Heart left ventricle (tissue), 7 donors: ENCODE measurements around the genes FUBP3 and PRDM12.

DNA sequence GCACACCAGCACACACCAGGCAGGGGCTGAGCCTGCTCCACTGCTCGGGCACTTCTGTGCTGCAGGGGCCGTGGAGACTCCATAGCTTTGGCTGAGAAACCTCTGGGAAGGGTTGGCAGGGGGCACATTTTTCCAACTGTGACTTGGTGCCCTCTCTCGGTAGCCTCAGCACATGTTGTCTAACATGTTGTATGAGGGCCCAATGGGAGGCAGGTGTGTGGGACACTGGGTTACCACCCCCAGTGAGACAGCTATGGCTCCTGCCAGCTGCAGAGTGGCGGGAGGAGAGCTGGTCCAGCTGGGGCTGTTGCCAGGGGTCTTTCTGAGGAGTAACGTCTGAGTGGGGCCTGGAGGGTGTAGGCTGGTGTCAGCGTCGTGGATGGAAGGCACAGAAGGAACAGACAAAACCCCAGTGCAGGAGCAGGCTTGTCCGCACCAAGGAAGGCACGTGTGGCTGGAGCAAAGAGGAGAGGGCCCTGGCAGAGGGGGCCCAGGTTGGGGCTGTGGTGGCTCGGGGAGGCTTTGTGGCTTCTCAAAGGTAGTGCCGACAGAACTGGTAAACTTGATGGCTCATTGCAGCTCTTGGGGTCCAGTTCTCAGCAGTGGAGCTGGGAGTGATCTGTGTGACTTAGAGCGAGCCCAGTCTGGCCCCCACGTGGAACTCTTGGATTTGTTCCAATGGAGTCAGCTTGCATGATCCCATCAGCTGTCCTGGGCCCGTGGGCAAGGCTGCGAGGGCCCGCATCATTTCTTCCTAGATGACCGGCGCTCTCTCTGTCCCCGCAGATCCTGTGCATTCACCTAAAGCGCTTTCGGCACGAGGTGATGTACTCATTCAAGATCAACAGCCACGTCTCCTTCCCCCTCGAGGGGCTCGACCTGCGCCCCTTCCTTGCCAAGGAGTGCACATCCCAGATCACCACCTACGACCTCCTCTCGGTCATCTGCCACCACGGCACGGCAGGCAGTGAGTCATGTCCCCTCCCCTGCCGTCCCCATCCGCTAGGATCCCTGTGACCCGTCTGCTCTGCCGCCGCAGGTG, 38.9 kb downstream of the USP20 start:
- PRO-cap, 6 experiments = no peak in any of the 6 experiments
- RAMPAGE, long total RNA, 2 experiments = no peak in any of the 2 experiments
- RRBS = no CpG with 5 or more reads among the region's 35 CpGs

- PRO-cap, 6 experiments = peak in 6 of 6 experiments; most common minus-strand start chr9:129963178 (in 4)
- RAMPAGE, long total RNA, 2 experiments = no peak in any of the 2 experiments
- RRBS = no CpG with 5 or more reads among the region's 18 CpGs
Observed at GRCh38 chr9:129962686-129963720, 80.0 kb downstream of the FNBP1 start.

DNA sequence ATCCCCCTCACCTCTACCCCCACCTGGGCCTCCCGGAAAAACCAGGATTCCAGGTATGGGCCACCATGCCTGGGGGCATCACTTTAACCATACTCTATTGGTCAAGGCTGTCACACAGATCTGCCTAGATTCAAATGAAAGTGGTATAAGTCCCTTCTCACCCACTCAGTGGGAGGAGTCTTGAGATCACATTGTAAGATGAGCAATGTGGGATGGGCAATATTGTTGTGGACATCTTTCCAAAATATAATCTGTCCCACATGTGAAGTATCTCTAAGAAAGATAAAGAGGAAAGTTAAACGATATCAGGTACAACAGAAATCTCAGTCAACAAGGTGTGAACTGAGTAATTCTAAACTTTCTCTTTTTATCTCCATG, 15.0 kb downstream of the FNBP1 start:
- PRO-cap, 6 experiments = no peak in any of the 6 experiments
- RAMPAGE, long total RNA, 2 experiments = no peak in any of the 2 experiments
- RRBS = no CpG with 5 or more reads among the region's 2 CpGs

- PRO-cap, 6 experiments = peak in 1 of 6 experiments; most common minus-strand start chr9:130045471 (in 1)
- RAMPAGE, long total RNA, 2 experiments = no peak in any of the 2 experiments
- RRBS = no CpG with 5 or more reads among the region's 2 CpGs
Observed at GRCh38 chr9:130045387-130045843, 2.4 kb upstream of the FNBP1 start.

- PRO-cap, 6 experiments = no peak in any of the 6 experiments
- RAMPAGE, long total RNA, 2 experiments = no peak in any of the 2 experiments
- RRBS = no CpG with 5 or more reads among the region's 6 CpGs
Observed at GRCh38 chr9:130128217-130128622, 44.0 kb upstream of the NCS1 start.

DNA sequence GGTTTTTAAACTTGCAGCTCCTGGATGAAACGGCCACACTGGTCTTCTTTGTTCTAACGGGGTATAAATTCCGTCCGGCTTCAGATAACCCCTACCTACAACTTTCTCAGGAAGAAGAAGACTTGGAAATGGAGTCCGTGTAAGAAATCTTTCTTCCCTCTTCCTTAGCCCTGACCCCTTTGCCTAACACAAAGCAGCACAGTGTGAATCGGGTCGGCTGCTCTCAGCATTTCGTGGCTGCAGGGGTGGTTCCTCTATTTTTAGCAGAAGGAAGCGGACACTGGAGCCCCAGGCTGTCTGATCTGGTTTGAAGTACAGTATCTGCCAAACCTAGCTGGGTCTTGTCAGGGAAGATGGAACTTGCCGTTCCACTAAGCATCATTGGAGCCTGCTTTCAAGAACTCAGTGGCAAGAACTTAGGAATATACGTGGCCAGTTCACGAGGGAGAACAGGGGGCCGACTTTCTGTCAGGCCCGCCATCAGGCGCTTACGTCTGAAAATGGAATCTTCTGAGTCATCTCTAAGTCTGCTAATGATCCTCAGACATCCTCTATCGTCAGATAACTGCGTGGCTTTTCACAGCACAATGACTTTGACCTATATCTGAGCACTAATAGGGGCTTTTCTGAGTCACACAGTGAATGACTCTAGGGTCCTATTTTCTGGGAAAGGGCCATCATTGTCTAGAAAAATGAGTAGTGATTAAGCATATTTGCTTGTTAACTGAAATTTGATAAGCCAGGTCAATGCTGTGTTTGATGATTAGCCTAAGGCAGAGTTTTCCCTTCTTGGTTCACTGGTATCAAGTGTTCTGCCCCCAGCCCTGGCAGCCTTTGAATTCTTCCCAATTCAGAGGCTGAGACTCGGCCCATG, 43.3 kb upstream of the NCS1 start:
- PRO-cap, 6 experiments = peak in 3 of 6 experiments; most common plus-strand start position 327 of the sequence (in 1); most common minus-strand start position 213 of the sequence (in 1)
- RAMPAGE, long total RNA, 2 experiments = no peak in any of the 2 experiments
- RRBS = no CpG with 5 or more reads among the region's 19 CpGs

- PRO-cap, 6 experiments = no peak in any of the 6 experiments
- RAMPAGE, long total RNA, 2 experiments = no peak in any of the 2 experiments
- RRBS = no CpG with 5 or more reads among the region's 18 CpGs
Observed at GRCh38 chr9:130134965-130135790, 37.0 kb upstream of the NCS1 start.

GRCh38 chr9:130137012-130137492, 35.2 kb upstream of the NCS1 start:
- PRO-cap, 6 experiments = no peak in any of the 6 experiments
- RAMPAGE, long total RNA, 2 experiments = no peak in any of the 2 experiments
- RRBS = no CpG with 5 or more reads among the region's 16 CpGs

DNA sequence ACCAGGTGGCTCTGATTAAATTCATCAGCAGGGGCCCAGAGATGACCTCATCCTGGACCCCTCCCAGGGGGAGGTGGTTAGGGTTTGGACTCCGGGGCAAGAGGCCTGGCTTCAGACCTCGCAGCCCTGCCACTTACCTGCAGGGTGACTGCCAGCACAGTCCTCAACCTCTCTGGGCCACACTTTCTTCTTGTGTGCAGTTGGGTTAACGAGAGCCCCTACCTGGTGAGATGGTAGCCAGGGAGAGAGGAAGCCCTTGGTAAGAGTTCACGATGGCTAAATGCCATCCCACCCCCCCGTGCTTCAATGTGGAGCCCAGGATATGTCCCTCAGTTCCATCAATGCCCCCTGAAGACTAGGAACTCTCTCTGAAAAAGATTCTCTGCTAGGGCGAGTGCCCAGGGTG, 23.8 kb downstream of the HMCN2 start:
- PRO-cap, 6 experiments = no peak in any of the 6 experiments
- RAMPAGE, long total RNA, 2 experiments = no peak in any of the 2 experiments
- RRBS = no CpG with 5 or more reads among the region's 6 CpGs

GRCh38 chr9:130579332-130580371, at the start of gene FUBP3:
TSS of gene FUBP3 (plus strand) at chr9:130579577.
- PRO-cap, 6 experiments = peak in 6 of 6 experiments; most common plus-strand start chr9:130579598 (in 6); most common minus-strand start chr9:130579463 (in 5)
- RAMPAGE, long total RNA, 2 experiments = no peak in any of the 2 experiments
- RRBS = 2% methylated on average over 24 of the region's 94 CpGs

DNA sequence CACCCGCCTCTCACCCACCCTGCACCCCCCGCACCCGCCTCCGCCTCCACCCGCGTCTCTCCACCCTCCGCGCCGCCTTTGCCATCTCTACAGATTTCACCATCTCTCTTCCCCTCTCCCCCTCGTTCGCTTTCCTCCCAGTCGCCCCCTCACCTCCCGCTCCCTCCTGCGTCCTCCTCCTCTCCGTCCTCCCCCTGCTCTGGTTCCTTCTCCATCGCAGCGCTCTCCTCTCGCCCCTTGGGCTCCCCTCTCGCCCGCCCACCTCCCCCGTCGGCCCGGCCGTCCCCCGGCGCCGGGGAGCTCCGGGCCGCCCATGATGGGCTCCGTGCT, at the start of gene PRDM12:
Gene PRDM12 (plus strand): TSS at position 254 of the 330 bp plus-strand sequence.
- PRO-cap, 6 experiments = peak in 2 of 6 experiments; most common minus-strand start position 182 of the sequence (in 2)
- RAMPAGE, long total RNA, 2 experiments = no peak in any of the 2 experiments
- RRBS = no CpG with 5 or more reads among the region's 30 CpGs

- PRO-cap, 6 experiments = no peak in any of the 6 experiments
- RAMPAGE, long total RNA, 2 experiments = no peak in any of the 2 experiments
- RRBS = no CpG with 5 or more reads among the region's 8 CpGs
Observed at GRCh38 chr9:130755566-130756081, 62.0 kb downstream of the EXOSC2 start.

- PRO-cap, 6 experiments = peak in 5 of 6 experiments; most common plus-strand start chr9:130780688 (in 2); most common minus-strand start chr9:130780959 (in 3)
- RAMPAGE, long total RNA, 2 experiments = no peak in any of the 2 experiments
- RRBS = no CpG with 5 or more reads among the region's 15 CpGs
Observed at GRCh38 chr9:130780332-130781550, 54.3 kb upstream of the ABL1 start.

DNA sequence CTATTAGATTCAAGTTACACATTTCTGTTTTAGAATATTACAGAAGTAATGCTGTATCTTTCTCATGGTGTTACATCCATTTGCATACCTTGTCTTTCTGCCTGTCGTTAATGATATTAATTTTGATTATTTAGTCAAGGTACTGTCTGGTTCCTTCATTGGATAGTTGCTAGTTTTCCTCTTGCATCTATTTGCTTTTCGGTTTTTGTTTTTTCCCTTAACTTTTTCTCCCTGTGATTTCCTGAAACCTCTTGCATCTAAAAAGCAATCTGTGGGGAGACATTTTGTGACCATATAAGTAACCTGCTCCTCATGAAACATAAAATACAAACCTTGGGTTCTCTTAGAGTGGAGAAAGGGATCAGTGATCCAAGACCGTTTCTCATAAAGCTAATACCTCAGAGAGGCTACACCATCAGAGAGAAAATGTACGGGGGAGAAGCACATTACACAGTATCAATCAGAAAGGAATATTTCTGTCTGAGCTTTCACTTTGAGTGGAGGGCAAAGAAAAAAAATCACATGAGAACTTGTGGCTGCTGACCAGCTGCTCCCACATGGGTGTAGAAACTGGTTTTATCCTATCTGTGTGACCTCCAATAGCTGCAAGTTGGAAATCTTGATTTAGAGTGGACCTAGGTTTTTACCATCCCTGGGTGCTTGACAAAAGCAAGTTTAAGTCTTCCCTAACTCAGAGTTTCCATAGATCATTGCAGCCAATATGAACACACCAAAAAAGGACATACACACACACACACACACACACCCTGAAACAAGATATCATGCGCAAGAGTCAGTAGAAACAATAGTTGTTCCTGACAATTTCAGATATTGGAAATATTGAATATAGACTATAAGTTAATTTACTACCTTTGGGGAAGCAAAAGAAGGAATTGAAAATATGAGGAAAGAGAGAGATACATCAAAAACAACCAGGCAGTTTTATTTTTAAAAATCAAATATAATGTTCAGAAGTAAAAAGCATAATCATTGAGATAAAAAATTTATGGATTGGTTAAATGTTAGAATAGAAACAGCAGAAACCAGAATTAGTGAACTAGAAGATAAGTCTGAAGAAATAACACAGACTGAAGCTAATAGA, 45.9 kb upstream of the ABL1 start:
- PRO-cap, 6 experiments = no peak in any of the 6 experiments
- RAMPAGE, long total RNA, 2 experiments = no peak in any of the 2 experiments
- RRBS = no CpG with 5 or more reads among the region's 5 CpGs

GRCh38 chr9:130835668-130836351, 756 bp downstream of the ABL1 start:
- PRO-cap, 6 experiments = peak in 4 of 6 experiments; most common plus-strand start chr9:130836262 (in 4); most common minus-strand start chr9:130836115 (in 1)
- RAMPAGE, long total RNA, 2 experiments = no peak in any of the 2 experiments
- RRBS = no CpG with 5 or more reads among the region's 28 CpGs

DNA sequence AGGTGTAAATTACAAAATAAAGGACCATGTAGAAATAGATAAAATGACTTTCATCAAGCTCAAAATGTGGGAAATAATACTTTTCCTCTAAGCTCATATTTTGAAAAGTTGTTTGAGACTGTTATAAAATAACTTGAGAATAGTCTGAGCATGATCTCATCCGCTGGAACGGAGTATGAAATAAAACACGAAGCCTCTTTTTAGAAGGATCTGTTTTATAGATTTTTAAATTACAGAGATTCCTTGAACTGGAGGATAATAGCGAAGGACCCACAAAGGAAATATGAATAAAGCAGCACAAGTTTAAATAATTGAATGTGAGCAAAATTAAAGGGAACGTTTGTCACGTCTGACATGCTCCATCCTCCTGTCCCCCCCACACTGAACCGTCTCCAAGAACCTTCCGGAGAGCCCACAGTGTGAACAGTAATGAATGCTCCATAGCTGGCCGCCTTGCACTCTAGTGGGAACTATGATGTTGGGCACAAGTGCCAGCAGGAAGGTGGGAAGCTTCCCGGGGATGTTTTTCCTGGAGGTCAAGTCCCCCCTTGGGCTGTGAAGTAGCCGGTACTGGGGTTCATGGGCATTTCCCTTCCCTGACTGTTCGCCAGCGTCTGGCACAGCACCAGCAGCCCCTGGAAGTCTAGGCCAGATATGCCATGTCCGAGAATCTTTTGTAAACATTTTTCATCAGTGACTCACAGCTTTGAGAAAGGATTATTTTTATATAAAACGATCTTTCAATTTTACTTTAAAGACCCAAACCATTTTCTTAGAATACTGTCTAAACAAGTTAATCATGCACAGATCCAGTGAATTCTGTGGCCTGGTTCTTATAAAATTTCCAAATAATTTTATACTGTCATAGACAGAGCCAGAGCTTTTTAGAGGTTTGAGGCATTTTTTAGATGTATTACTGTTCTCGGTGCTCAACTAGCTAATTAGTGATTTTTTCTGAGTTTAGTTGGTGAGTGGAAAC, 11.4 kb downstream of the ABL1 start:
- PRO-cap, 6 experiments = peak in 3 of 6 experiments; most common plus-strand start position 417 of the sequence (in 1); most common minus-strand start position 383 of the sequence (in 3)
- RAMPAGE, long total RNA, 2 experiments = no peak in any of the 2 experiments
- RRBS = 5% methylated on average over 3 of the region's 16 CpGs

DNA sequence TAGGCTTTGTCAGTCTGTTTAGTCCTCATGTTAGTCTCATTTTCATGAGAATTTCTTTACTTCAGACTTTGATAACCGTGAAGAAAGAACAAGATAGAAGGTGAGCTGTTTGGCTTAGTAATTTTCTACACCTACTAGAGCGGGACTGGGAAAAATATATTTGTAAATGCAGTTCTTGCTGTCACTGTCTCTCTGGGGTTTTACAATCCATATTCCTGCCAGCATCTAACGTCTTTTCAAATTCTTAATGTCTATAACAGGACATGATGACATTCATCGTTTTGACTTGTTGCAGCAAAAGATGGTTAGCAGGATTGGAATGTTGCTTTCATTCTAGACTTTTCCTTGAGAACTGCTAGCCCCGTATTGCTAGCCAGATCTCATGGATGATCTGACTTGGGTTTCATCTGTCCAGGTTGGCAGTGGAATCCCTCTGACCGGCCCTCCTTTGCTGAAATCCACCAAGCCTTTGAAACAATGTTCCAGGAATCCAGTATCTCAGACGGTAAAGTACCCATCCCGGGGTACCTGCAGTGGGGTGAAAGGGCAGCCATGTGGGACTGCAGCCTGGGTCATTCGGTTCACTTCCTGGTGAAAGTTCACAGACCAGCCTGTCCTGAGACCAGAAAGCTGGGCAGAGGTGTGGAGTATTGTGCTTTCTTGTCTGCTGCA, 16.8 kb downstream of the QRFP start:
- PRO-cap, 6 experiments = no peak in any of the 6 experiments
- RAMPAGE, long total RNA, 2 experiments = no peak in any of the 2 experiments
- RRBS = 92% methylated on average over 2 of the region's 9 CpGs

DNA sequence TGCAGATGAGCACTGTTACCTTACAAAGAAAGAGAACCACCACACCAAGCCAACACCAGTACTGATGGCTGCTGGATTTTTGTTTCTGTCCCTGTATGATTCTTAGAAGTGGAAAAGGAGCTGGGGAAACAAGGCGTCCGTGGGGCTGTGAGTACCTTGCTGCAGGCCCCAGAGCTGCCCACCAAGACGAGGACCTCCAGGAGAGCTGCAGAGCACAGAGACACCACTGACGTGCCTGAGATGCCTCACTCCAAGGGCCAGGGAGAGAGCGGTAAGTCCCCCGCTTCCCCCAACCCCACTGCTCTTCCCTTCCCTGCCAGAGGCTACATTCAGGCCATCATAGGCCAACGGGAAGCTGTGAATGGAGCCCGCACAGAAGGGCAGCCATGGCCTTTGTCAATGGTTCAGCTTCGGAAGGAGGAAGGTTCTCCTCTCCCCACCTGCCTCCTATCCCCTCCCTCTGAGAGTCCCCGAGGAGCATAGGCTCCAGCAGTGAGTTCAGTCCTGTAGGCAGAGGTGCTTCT, 16.2 kb downstream of the QRFP start:
- PRO-cap, 6 experiments = no peak in any of the 6 experiments
- RAMPAGE, long total RNA, 2 experiments = no peak in any of the 2 experiments
- RRBS = no CpG with 5 or more reads among the region's 10 CpGs

DNA sequence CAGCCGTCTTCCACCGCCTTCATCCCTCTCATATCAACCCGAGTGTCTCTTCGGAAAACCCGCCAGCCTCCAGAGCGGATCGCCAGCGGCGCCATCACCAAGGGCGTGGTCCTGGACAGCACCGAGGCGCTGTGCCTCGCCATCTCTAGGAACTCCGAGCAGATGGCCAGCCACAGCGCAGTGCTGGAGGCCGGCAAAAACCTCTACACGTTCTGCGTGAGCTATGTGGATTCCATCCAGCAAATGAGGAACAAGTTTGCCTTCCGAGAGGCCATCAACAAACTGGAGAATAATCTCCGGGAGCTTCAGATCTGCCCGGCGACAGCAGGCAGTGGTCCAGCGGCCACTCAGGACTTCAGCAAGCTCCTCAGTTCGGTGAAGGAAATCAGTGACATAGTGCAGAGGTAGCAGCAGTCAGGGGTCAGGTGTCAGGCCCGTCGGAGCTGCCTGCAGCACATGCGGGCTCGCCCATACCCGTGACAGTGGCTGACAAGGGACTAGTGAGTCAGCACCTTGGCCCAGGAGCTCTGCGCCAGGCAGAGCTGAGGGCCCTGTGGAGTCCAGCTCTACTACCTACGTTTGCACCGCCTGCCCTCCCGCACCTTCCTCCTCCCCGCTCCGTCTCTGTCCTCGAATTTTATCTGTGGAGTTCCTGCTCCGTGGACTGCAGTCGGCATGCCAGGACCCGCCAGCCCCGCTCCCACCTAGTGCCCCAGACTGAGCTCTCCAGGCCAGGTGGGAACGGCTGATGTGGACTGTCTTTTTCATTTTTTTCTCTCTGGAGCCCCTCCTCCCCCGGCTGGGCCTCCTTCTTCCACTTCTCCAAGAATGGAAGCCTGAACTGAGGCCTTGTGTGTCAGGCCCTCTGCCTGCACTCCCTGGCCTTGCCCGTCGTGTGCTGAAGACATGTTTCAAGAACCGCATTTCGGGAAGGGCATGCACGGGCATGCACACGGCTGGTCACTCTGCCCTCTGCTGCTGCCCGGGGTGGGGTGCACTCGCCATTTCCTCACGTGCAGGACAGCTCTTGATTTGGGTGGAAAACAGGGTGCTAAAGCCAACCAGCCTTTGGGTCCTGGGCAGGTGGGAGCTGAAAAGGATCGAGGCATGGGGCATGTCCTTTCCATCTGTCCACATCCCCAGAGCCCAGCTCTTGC, 11.0 kb downstream of the QRFP start:
- PRO-cap, 6 experiments = no peak in any of the 6 experiments
- RAMPAGE, long total RNA, 2 experiments = no peak in any of the 2 experiments
- RRBS = 39% methylated on average over 5 of the region's 52 CpGs

GRCh38 chr9:130896491-130896737, 198 bp downstream of the QRFP start:
- PRO-cap, 6 experiments = no peak in any of the 6 experiments
- RAMPAGE, long total RNA, 2 experiments = no peak in any of the 2 experiments
- RRBS = 60% methylated on average over 2 of the region's 9 CpGs